Neuron (in vitro differentiated cells): ENCODE measurements around the gene DMGDH.

GRCh38 chr5:75614669-75615283 is 3.5 kb downstream of the ANKDD1B start:
- PRO-cap: no peak

DNA sequence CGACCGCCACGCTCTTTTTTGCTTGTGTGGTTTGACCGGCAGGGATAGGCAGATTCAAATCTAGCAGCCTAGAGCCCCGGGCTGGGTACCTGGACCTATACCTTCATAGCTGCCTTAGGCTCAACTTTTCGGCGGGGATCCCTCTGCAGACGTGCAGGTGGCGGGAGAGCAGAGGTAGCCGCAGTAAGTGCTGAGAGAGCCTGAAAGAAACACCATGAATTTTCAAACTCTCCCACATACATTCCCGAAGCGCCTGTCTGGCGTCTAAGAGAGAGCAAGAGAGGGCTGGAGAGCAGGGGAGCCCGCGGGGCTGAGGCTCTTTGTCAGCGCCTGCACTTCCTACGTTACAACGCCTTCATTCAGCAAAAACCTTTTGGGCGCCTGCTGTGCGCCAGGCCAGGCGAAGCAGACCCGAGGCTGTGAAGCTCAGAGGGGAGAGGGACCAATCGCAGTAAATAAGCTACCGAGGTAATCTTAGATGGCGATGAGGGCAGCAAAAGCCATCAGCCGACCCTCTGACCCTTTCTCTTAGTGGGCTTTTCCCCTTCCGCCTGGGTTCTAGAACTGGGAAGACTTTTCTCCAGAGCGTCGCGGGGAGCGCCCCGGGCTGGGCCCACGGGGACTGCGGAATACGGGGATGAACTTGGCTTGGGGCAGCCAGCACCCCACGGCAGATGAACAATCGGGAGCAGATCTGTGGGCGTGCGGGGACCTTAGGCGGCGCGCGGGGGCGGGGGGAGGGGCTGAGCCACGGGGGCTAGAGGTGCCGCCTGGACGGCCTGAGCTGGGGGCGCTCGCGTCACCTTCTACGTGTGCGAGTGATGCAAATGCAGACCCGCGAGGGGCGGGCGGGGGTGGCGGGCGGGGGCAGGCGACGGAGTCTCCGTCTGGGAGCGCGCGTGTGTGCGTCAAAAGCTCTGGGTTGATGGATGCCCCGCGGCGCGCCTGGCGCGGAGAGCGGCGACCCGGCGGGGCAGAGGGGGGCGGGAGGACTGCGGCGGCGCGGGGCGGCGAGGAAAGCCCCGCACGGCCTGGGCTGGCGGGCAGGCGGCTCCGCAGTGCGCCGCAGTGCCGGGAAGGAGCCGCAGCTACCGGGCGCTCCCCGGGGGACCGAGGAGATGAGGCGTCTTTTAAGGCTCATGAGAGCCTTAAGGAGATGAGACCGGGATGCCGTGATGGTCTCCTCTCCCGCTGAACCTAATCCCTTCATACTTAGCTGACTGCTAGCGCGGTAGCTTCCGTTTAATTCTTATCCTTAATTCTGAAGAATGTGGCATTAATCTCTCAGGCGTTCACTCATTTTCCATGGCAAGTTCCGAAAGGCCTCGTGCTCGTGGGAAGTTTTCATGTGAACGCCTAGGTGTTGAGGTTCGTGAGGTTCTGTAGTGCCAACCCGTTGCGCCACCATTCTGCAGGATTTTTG is 1.2 kb downstream of the SV2C start:
- PRO-cap: bidirectional peak, plus-strand start at position 51 of the sequence, minus-strand start at position 56 of the sequence; bidirectional peak, plus-strand start at position 371 of the sequence, minus-strand start at position 421 of the sequence; bidirectional peak, plus-strand start at position 1,058 of the sequence, minus-strand start at position 696 of the sequence

DNA sequence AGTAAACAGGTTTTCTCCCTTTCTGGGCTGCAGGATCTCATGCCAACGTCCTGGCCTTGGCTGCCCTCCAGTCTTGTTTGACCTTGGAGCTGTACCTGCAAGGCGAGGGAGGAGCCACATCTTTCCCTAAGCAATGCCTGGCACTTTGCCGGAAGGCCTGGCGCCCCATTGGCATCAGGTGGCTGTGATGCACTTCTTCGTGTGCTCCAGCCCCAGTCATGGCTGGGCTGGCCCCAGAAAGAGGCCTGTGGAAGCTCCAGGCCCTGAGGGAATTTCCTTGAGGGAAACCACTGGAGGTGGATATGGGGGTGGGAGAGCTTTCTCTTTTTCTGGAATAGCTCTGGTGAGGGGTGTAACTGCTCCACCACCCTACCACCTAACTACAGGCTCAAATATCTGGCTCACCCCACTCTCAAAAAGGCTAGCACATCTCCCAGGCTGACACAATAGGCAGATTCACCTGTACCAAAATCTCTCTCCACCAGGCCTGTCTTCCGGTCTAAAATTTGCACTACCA is 16.6 kb upstream of the IQGAP2 start:
- PRO-cap: no peak

DNA sequence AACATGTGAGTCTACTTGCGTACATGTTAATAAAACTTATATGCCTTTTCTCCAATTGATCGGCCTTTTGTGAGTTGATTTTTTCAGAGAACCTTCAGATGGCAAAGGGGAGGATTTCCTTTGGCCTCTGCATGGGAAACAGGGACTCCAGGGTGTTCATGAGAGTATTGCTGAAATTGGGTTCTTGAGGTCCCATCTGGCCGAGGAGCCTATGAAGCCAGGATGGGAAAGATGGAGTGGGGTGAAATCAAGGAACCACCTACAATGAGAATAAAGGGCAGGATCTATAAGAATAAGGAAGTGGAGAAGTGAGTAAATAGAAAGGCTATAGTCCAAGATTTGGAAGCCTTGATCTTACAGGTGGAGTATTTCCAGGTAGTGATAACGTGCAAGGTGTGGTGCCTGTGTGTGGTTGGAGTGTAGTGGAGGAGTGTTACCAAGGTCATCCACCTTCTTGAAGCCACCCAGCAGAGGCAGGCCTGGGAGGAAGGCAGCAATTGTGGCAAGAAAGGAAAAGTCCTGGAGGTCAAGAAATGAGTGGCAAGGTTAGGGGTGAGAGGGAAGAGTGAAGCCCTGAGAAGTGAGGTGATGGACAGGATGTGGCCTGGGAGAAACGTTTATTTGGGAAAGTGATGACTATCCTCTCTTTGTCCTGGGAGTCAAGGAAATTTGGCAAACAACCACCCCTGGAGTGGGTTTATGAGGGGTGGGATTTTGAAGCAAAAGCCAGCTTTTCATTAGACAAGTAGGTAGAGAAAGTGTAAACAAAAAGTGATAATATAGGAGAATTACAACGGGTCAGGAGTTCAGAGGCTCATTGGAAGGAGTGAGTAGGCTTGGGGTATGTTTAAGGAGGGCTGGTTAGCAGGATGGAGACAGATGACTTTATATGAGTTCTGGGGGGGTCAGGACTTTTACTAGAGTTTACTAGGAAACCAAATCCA is 72.9 kb downstream of the IQGAP2 start:
- PRO-cap: no peak

GRCh38 chr5:76479914-76480453 is 76.9 kb downstream of the IQGAP2 start:
- PRO-cap: no peak

DNA sequence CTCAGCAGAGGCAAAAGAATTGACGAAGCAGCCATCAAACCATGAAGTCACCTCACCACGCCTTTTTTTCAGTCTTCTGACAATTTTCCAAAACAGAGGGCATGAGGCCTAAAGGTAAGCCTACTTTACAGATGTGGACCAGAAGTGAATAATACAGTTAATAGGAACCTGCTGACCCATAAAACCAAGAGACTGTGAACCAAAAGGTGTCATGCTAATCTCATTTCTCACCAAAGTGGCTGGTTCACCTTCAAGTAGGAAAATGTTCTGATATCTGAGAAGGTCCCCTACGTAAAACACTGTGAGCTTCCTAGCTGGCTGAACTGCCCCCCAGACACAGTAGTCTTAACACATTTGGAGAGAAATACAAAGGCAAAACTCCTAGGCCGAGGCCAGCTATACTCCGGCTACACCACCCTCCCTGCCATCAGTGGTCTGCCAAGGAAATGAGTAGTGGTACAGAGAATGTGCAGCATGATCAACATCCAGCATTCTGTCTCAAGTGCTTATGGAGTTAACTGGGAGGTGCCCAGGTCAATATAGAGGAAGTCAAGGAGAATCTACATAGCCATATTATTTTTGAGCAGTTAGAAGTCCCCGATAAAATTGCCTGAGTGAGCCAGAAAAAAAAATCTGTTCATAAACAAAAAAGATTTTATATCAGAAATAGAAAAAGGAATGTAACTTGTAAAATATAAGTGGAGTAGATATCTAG is 19.4 kb upstream of the F2RL2 start:
- PRO-cap: no peak

- PRO-cap: no peak
Measured at GRCh38 chr5:76756350-76756850, 40.5 kb downstream of the F2R start.

DNA sequence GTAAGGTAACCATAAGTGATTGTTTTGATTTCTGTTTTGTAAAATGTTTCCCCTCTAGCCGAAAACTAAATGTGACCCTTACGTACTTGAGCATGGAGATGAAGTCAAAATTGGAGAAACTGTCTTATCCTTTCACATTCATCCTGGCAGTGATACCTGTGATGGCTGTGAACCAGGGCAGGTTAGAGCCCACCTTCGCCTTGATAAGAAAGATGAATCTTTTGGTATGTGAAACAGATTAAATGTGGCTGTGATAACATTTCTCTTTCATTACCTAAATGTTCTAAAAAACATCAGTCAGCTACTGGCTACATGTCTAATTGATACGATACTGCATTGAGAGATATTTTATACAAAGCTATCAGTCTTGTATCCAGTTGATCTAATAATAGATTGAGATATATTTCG is 23.7 kb downstream of the AGGF1 start:
- PRO-cap: no peak

DNA sequence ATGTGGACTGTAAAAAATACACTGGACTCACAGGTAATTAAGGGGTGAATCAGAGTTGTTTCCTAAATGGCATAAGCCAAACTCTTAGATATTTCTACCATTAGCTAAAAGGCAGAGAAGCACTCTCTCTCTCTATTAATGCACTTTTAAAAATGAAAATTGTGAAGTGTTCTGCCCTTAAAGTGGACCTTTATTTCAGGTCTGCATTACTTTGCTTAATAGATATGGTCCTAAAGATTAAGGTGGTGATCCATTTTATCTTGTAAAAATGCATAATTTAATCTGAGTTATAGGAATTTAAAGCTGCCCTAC is 1.2 kb downstream of the ZBED3 start:
- PRO-cap: no peak

DNA sequence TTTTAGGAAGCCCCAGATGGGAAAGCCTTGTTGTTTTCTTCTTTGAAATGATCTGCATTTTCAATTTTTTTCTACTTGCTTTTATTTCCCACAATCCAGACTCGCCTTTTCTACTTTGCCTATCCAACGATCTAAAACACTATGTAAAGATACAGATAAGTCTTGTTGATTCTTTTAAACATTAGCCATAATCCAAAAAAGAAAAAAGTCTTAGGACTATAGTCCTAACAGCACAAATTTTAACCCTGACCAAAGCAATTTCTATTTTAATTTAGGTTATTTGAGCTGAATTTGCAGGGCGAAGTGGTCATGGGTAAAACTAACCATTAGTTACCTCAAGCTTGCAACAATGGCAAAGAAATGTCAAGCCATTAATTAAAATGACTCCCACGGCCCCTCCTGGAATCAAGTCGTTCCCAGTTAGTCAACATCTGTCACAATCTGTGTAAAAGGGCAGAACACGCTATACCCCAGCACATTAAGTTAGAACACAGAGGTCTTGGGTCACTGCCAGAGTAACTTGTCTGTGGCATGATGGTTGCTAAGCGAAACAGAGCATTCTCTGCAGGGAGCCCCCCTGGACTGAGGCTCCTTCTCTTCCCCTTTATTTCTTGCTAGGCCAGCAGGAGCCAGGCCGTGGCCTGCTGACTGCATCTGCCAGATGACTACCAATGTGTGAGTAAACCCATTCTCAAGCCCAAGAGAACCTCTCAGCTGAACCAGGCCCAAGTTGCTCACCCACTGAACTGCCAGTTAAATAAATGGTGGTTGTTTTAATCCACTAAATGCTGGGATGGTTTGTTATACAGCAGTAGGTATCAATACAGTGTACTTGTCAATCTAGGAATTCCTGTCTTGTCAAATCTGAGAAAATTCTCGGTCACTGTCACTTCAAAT is 51.8 kb upstream of the ZBED3 start:
- PRO-cap: no peak

DNA sequence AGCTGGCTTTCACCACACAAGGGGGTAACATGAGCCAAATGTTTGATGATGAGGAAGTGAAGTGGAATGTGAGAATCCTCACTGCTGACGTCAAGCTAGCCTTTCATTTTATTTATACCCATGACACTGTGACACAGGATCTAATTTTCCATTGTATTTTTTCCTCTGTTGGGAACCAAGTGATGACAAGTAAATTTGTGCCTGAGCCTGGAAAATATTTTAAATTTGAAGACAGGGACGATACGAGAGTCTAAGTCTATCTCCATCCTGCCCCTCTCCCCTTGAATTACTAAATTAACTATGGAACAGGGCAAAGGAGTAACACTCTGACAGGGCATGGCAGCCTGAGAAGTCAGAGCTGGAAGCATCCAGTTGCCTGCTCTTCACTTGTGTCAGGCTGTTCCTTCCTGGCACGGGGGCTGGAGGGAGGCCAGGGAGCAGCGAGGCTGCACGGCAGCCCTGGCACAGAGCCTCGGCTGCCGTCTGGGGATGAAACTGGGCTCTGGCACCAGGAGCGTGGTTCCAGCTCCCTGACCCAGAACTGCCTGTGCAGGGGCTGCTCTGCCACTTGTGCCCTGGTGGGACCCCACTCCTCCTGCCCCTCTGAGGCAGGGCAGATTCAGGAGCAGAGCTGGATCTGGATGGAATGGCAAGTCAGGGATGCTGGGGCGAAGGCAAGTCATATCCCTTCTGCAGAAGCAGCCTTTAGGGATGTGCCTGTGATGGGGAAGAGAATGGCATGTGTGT is 42.4 kb upstream of the PDE8B start:
- PRO-cap: no peak

DNA sequence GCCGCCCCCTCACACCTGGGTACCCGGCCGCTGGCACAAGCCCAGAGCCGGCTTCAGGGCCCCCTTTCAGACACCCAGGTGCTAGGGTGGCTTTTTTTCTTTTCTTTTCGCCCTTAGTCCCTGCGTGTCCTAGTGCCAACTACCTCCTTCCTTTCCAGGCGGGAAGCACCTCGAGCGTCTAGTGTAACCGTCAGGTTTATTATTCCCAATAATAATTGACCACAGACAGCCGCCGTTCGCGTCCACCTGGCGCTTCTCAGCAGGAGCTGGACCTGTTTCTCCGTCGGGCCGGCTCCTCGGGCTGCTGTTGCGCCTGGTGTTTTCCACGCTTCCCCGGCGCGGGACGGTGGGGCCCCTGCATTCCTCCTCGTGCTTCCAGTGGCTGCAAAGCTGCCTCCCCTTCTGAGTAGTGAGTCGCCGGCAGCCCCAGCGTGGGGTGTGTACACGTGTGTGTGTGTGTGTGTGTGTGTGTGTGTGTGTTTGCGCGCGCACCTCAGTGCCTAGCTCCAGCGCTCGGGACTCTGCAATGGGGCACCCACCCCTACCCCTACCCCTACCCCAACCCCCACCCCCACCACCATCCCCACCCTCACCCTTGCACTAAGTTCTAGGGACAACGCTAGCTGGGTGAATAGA is 29.8 kb upstream of the PDE8B start:
- PRO-cap: no peak

- PRO-cap: no peak
Measured at GRCh38 chr5:77443770-77444116, 48.4 kb downstream of the WDR41 start.

DNA sequence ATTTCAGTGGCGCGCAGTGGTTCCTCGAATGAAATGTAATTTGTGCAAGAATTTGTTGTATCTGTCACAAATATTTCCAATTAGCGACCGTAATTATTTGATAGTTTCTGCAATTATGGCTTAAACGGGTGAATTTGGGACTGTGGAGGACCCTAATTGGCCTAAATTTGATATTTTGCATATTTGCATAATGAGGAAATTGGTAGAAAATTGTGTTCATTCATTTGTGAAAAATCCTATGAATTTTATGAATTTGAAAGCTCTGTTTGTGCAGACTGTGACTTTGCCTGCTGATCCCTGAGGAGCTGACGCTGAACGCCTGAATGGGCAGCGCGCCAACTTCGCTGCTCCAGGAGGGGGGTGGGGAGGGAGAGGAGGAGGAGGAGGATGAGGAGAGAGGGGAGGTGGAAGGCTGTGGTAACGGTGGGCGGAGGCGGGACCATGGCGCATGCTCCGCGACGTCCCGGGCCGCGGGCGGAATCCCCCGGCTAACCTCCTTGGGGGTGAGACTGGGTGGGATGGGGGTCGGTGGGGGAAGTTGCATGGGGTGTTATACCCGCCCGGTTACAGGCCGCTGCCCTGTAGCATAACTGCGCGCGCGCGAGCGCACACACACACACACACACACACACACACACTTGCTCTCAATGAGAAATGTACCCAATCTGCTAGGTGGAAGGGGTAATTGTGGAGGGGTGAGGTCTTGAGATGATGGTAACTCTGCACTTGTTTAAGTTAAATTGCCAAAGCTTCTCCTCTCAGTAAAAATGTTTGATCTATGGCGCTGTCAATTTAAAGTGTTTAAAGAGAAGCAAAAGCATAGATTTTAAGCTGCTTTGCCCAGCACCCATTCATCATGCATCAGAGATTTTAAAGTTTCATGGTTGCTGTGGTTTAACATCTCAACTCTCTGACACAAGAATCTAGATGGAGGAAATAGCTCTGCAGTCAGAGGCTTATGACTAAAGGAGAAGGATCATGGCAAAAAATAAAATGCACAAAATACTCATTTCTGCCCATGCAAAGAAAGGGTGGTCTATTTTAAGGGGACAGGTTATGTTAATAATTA is 76.5 kb upstream of the TBCA start:
- PRO-cap: bidirectional peak, plus-strand start at position 415 of the sequence, minus-strand start at position 321 of the sequence

DNA sequence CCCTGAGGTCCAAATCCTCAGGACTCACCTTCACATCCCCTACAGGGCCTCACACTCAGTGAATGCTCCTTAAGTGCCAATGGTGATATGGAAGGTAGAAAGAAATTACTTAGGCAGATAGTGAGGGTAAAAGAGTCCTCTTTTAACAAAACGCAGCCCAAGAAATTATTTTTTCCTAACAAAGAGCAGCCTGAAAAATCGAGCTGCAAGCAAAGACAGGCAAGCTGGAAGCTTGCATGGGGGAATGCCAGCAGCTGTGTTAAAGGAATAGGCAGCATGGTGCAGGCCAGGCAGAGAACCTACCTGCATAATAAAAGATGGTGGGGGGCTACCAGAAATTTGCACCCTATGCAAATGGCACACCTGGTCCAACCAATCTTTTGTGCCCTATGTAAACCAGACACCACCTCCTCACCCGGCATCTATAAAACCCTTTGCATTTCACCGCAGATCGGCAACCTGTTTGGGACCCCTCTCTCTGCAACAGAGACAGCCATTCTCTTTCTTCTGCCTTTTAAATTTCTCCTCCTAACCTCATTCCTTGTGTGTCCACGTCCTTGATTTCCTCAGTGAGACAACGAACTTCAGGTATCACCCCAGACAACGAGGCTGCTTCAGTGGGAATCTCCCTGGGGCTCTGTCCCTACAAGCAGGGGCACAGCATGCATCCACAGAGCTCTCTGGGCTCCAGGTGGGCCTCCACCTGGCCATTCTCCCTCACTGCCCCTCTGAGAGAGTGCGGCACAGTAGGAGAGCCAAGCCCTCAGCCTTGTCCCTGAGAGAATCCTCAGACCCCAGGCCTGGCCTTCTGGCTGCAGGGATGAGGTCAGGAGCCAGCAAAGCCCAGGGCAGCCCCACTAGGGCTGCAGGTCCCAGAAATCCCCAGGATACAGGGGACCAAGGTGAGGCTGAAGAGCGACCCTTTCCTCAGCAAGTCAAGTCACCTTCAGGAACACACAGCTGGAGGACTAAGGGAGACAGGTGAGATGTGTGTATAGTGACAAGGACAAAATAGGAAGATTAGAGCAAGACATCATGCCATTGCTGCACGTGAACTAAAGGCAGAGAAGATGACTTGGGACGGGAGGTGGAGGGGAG is 105.4 kb downstream of the LHFPL2 start:
- PRO-cap: no peak

GRCh38 chr5:78547498-78548483 is 100.8 kb downstream of the LHFPL2 start:
- PRO-cap: no peak

GRCh38 chr5:78720433-78720982 is 71.9 kb upstream of the LHFPL2 start:
- PRO-cap: no peak

DNA sequence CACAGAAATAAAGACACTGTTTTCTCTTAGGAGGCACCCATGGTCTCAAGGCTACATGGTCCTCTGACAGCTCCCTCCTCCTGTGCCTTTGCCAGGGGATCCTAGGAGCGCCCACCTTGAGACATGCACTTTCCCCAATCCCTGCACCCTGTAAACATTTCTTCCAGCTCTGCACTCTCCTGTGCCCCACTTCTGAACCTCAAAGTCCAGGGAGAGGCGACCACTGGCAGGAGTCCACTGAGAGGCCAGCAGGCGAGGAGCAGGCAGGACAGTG is 10.2 kb downstream of the ARSB start:
- PRO-cap: no peak

- PRO-cap: no peak
Measured at GRCh38 chr5:79068221-79069060, 1.0 kb downstream of the DMGDH start.

DNA sequence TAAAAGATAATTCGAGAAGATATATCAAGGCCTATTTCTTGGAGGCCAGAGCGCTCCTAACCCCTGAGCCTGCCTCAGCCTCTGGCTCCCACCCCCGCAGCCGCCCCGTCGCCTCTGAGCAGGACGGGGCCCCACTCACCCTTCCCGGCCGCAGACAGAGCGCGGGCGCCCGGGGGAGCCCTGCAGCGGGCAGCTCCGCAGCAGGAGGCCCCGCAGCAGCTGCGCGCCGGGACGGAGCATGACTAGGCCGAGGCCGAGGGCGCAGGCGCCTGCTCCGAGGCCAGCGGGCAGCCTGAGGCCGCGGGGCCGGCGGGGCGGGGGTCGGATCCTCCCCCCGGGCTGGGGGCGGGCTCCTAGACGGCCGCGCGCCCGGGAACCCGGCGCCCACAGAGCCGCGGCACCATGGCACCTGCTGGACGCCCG is at the start of gene DMGDH:
Gene DMGDH (minus strand): TSS at position 294 of the 423 bp plus-strand sequence.
- PRO-cap: no peak